ENCODE results near the gene SLC30A1.

DNA sequence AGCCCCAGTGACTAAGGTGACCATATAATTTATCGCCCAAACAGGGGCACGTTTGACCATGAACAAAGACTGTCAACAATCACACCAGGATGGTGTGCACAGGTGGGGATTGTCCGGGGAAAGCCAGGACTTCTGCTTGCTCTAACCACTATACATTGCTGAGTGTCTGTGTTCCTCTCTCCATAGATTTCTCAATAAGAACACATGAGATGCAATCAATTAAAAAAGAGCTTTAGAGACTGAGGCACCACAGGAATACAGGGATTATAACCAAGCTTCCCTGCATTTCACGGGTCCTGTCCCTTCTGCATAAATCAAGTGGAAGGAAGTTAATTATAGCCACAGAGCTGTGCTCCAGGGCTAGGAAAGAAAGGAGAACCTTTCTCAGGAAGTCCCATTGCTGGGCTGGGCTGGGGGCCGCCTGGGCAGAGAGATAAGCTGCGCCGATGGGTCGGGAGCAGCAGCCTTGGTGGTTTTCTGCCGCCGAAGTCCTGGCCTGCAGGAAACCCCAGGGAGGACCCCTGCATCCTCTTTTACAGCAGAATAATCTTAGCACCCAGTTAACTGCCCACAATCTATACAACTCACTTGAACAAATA lies 12.5 kb upstream of the CD34 start:
- PRO-cap: unidirectional peak, plus-strand start at position 442 of the sequence

DNA sequence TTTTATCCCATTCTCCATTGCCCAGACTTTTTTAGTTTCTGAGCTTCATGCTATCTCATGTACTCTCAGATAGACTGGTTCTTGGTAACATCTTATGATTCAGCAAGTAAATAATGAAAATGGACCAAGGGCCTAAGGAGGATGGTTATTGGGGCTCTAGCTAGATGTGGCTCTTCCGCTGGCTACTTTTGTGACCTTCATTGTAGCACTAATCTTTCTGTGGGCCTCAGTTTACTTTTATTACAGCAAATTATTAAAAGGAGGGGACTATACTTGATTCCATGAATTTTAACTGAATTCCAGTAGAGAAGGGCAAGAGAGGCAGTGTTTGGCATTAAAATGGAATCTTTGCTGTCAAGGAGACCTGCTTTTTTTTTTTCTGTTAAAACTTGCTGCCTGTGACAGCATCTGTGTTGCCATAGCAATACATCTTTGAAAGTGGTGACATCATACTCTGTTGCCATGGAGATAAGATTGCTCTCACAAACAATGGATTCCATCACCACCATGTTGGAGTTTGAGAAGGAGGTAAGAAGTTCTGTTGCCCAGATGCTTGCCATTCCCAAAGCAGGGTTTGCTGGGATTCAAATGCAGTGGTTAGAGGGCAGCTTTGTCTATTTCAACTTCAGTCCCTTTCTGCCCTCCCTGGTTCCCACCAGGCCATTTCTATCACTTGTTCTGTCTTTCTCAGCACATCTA lies 150.0 kb downstream of the PLXNA2 start:
- PRO-cap: no peak

- PRO-cap: no peak
These were observed 85.5 kb downstream of the PLXNA2 start for GRCh38 chr1:208158731-208159116.

GRCh38 chr1:208217841-208218189 lies 26.4 kb downstream of the PLXNA2 start:
- PRO-cap: no peak

- PRO-cap: no peak
These were observed 151.5 kb upstream of the CAMK1G start for GRCh38 chr1:209431688-209432657.

- PRO-cap: no peak
These were observed 28.8 kb downstream of the LAMB3 start for GRCh38 chr1:209623363-209623852.

DNA sequence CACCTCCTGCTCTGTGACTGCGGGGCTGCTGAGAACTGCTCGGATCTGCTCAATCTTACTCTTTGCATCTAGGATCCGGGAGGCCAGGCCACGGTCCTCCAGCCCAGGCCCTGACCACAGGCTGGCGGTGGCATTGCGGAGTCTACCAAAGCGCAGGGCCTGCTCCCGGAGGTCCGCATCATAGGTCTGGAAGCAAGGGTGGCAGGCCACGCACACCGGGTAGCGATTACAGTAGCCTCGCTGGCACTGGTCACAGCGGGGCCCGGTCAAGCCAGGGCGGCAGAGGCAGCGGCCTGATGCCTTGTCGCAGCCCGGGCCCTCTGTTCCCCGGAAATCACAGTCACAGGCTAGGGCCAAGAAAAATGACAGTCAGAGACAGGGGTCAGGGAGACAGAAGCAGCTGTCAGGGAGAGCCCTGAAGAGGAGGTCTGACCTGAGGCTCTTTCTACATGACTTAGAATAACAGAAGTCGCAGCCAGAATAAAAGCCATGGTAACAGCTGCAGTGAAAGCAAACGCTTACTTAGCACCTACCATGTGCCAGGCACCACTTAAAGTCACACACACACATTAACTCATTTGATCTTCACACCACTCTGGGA lies 26.4 kb downstream of the LAMB3 start:
- PRO-cap: no peak

DNA sequence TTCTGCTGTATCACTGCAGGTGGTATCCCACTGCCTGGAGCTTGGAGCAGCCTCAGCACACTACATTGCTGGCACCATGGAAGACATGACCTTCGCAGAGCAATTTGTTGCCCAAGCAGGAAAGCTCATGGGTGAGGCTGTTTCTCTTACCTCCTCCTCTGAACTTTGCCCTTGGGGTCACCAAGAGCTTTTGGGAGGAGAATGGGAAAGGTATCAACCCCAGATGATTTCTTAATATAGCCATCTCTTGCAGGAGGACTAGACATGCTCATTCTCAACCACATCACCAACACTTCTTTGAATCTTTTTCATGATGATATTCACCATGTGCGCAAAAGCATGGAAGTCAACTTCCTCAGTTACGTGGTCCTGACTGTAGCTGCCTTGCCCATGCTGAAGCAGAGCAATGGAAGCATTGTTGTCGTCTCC lies 2.1 kb downstream of the HSD11B1 start:
- PRO-cap: no peak

DNA sequence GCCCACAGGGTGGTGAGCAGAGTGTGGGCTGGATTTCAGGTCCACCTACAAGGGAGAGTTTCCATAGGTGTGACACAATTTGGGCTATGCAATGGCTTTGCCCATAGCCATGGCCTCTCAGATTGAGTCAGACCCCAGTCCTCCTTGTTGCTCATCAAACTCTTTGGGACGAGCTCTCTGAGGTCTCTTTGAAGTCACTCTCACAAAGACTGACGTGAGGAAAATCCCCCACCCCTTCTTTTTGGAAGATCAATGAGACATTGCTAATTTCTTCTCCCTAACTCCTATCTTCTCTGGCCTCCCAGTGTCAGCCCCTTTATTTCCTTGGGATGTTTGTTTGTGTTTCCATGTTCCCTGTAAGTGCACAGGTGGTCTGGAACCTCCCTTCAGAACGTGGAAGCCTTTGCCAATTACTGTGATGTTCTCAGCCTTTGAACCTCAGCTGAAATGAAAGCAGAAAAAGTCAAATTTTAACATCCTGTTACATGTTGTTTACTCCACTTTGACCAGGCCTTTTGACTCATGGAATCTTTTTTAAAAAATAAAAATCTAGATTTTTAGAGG lies 19.5 kb downstream of the HSD11B1 start:
- PRO-cap: no peak

DNA sequence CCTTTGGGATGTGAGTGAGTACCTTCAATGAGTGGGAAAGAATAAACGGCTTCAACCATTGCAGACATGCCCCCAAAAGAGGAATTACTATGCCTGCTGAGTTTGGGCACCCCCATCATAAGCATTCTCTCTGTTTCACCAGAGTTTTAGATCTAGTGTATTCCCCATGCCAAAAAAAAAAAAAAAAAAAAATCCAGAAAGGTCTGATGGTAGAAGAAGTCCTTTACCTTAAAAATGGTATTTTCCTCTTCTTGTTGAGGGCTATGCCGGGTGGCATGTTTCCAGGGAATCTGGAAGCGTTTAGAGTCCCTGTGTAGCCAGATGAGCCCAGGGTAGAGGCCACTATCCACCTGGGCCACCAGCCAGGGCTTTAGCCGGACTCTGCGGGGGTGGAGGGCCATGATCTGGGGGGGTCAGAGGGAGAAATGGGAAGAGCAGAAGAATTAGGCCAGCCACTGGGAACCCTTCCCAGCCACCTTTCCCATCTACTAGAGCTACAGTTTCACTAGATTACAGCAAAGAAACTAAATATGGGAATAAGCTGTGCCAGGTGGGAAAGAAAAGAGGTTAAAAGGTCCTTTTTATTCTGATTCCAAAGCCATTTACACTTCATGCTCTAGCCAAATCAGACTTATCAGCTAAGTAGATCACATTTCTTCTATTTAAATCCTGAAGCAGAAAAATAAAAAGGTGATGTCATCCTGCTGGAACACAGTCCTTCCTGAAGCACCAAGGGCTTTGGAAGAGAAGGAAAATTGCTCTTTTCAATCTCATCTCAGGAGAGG lies 4.7 kb downstream of the IRF6 start:
- PRO-cap: no peak

- PRO-cap: no peak
These were observed 1.7 kb downstream of the IRF6 start for GRCh38 chr1:209804185-209804672.

GRCh38 chr1:210222267-210222736 lies 10.3 kb upstream of the SERTAD4 start:
- PRO-cap: no peak

- PRO-cap: no peak
These were observed 25.4 kb downstream of the SERTAD4 start for GRCh38 chr1:210257934-210258513.

GRCh38 chr1:210294960-210295398 lies 33.7 kb upstream of the HHAT start:
- PRO-cap: no peak

GRCh38 chr1:210408479-210408841 lies 79.8 kb downstream of the HHAT start:
- PRO-cap: no peak

- PRO-cap: no peak
These were observed 259.1 kb downstream of the HHAT start for GRCh38 chr1:210587705-210588336.

DNA sequence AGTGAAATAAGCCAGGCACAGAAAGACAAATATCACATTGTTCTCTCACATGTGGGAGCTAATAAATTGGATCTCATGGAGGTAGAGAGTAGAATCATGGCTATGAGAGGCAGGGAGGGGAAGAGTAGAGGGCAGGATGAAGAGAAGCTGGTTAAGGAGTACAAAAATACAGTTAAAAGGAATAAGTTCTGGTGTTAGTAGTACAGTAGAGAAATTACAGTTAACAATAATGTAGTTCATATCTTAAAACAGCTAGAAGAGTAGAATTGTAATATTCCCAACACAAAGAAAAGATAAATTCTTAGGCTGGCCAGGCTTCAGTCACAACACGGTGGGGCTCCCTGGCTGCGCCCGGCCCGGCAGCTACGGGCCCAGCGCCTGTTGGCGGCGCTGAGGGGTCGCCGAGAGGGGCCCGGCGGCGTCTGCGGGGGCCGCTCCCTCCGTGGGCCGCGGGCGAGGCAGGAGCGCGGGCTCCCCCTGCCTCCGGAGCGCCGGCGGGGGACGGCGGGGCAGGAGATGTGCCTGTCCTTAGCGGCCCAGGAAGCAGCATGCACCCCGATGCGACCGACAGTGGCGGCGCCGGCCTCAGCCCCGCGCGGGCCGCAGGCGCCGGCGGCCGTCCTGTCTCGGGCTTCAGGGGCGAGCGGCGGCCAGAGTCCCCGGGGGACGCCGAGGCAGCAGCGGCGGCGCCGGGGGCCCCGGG lies 75.8 kb downstream of the RD3 start:
- PRO-cap: no peak

- PRO-cap: no peak
These were observed 35.9 kb upstream of the RD3 start for GRCh38 chr1:211527860-211528310.

DNA sequence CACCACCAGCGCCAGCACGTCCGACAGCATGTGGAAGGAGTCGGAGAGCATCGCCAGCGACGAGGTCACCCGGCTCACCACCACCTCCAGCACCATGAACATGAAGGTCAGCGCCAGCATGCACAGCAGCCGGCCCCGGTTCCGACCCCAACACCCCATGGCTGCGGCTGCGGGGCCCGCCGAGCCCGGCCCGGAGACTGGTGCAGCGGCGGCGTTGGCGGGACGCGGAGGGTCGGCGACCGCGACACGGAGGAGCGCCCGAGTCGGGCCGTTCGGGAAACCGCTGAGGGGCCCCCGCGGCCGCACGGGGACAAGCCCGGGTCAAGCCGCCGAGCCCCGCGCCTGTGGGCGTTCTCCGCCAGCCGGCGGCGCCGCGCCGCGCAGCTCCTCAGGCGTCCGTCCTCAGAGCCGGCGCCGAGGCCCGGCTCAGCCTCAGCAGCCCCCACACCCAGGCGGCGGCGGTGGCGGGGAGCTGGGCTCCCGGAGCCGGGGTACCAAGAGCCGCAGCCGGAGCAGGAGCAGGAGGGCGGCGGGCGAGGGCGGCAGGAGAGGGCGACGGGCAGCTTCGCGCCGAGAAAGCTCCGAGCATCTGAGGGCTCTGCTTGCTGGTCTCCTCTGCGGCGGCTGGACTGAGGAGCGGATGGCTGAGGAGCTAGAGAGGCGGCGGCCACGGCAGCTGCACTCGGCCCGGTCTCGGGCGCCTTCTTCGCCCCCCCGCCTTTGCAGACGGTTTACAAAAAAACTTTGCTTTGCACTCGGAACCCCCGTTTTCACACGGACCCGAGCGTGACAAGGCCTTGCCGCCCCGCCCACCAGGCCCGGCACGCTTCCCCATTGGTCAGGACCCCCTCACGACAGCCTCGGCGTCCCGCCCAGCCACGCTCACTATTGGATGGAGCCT lies at the start of gene SLC30A1:
SLC30A1 (minus strand) TSS at position 708 of the 901 bp plus-strand sequence.
- PRO-cap: unidirectional peak, minus-strand start at position 592 of the sequence; bidirectional peak, plus-strand start outside the sequence, minus-strand start at position 632 of the sequence

- PRO-cap: no peak
These were observed 28.5 kb upstream of the SLC30A1 start for GRCh38 chr1:211607443-211607885.